Temporal lobe (tissue), 2 donors: ENCODE measurements around the genes TAMALIN, KRT2 and KRT4.

- RAMPAGE, long total RNA = no peak
These were observed 2.9 kb downstream of the ACVR1B start for GRCh38 chr12:51954449-51954704.

GRCh38 chr12:51975174-51975930, 23.9 kb downstream of the ACVR1B start:
- RAMPAGE, long total RNA = no peak

DNA sequence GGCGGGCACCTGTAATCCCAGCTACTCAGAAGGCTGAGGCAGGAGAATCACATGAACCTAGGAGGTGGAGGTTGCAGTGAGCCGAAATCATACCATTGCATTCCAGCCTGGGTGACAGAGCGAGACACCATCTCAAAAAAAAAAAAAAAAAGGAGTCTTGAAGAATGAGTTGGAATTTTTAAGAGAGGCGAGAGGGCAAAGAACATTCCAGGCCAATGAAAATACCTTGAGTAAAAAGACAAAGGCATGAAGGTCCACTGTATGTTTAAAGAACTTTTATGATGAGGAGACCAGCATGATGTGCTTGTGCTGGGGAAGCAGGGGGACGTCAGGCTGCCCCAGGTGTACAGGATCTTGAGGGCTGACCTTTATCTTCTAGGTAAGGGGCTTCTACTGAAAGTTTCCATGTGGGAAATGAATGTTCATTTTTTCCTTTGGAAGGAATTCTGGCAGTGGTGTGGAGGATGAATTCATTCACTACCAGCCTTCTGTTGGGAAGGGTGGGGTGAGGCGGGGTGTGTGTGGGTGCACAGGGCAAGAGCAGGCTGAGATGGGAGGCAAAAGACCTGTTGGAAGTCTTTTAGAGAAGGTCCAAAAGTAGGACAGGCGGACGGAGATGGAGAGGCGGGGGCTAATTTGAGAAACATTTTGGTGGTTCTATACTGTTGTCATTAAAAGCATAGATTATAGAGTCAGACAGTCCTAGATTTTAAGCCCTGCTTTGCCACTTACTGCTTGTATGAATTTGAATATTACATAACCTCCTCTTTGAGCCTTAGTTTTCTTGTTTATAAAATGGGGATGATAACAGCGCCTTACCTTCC, 27.2 kb upstream of the TAMALIN start:
- RAMPAGE, long total RNA = no peak

DNA sequence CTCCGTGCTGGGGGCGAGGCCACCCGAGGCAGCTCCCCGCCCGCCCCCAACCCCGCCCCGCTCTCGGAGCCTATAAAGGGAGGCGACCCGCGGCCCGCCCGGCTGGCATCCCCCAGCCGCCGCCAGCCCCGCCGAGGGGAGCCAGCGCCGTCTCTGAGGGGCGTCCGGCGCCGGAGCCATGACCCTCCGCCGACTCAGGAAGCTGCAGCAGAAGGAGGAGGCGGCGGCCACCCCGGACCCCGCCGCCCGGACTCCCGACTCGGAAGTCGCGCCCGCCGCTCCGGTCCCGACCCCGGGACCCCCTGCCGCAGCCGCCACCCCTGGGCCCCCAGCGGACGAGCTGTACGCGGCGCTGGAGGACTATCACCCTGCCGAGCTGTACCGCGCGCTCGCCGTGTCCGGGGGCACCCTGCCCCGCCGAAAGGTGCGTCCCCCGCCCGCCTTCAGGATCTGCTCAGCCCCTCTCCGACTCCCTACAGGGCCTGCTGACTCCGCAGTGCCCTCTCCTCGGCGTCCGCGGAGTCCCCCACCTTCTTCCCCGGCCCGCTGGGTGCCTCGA, at the start of gene TAMALIN:
Gene TAMALIN, plus strand, starts transcription at position 105 of the 559 bp plus-strand sequence.
- RAMPAGE, long total RNA = no peak

- RAMPAGE, long total RNA = no peak
These were observed 16.2 kb downstream of the TAMALIN start for GRCh38 chr12:52022998-52023268.

DNA sequence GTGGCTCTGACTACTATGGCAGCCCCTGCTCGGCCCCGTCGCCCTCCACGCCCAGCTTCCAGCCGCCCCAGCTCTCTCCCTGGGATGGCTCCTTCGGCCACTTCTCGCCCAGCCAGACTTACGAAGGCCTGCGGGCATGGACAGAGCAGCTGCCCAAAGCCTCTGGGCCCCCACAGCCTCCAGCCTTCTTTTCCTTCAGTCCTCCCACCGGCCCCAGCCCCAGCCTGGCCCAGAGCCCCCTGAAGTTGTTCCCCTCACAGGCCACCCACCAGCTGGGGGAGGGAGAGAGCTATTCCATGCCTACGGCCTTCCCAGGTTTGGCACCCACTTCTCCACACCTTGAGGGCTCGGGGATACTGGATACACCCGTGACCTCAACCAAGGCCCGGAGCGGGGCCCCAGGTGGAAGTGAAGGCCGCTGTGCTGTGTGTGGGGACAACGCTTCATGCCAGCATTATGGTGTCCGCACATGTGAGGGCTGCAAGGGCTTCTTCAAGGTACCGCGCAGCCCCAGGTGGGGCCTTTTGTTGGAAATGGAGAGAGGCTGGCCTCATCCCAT, 3.5 kb downstream of the NR4A1 start:
- RAMPAGE, long total RNA = no peak

DNA sequence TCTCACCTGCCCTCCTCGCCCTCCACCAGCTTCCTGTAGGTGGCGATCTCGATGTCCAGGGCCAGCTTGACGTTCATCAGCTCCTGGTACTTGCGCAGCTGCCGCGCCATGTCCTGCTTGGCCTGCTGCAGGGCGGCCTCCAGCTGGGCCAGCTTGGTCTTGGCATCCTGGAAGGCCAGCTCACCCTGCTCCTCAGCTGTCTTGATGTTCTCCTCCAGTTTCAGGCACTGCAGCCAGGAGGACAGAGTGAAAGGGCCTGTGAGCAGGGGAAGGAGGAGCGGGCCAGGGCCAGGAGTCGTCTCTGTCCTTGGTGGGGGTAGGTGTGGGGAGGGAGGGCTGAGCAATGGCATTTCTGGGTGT, 19.6 kb downstream of the KRT80 start:
- RAMPAGE, long total RNA = no peak

DNA sequence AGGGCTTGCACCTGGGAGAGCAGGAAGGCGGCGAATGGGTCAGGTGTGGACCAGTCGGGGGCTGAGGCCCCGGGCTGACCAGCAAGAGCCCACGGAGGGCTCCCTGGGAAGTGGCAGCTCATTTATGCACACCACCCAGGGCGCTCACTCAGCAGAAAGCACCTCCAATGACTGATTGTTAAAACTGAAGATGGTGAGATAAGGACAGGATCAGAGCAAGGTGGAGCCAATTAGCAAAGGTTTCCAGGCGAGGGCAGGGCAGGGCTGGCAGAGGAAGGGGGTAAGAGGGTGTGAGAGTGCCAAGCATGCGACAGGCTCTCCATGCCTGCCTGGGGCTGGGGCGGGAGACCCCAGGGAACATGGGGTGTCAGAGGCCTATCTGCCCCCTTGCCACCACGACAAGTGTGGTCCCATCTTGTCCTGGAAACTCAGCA, 6.2 kb downstream of the KRT80 start:
- RAMPAGE, long total RNA = no peak

GRCh38 chr12:52193909-52194412, 2.1 kb upstream of the KRT80 start:
- RAMPAGE, long total RNA = no peak

GRCh38 chr12:52232495-52233001, 495 bp upstream of the KRT7 start:
- RAMPAGE, long total RNA = no peak

- RAMPAGE, long total RNA = no peak
These were observed 15.8 kb downstream of the KRT7 start for GRCh38 chr12:52248378-52249641.

DNA sequence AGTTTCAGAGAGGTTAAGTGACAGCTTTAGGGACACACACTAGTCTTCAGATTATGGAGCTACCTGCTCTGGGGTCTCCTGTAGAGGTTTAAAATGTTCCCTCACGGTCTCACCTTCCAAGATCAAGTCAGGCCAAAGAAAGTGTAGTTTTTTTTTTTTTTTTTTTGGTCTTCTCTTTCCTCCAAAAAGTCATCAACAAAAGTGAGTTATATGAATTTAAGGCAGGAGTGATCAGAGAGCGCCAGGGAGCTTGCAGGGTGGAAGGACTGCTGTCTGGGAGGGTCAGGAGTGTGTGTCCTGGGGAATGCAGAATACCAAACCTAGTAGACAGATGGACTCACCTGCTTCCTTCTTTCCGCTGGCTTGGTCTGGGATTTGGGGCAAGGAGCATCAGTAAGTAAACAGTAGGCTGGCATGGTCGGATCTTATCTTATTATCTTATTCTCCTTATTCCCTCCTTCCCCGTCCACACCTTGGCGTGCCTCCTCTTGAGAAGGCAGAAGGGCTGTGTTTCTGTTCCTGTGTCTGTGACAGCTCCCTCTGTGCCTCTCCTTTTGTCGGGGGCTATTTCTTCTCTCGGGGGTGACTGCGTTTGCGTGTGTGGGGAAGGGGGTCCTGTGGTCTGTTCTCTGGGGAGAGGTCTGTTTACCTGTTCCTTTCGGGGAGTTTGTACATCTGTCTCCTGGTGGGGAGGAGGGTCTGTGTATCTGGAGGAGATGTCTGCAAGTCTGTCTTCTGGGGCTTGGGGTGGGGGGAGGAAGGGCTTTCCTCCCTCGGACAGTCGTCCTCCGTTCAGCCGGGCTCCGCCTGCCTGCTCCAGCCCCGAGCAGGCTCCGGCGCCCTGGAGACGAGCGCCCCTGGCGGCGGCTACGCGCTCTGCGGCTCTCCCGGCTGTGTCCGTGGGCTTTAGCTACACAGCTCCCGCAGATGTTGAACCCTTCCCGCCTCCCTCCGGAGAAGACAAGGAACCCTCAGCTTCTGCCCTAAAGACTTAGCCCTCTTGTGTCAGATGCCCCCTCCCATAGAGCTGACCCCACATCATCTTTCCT, 4.2 kb downstream of the KRT86 start:
- RAMPAGE, long total RNA = no peak

- RAMPAGE, long total RNA = no peak
These were observed 6.1 kb downstream of the KRT86 start for GRCh38 chr12:52280073-52281451.

GRCh38 chr12:52608314-52608710, 7.0 kb upstream of the KRT72 start:
- RAMPAGE, long total RNA = no peak

GRCh38 chr12:52652029-52652488, at the start of gene KRT2:
KRT2 (minus strand) TSS chr12:52652211.
- RAMPAGE, long total RNA = no peak

- RAMPAGE, long total RNA = no peak
These were observed at the start of gene KRT4 for GRCh38 chr12:52813573-52814196. KRT4 (minus strand) TSS chr12:52814116.

GRCh38 chr12:52859988-52860735, 11.4 kb upstream of the KRT78 start:
- RAMPAGE, long total RNA = no peak

- RAMPAGE, long total RNA = no peak
These were observed 8.9 kb downstream of the KRT8 start for GRCh38 chr12:52895778-52896563.

DNA sequence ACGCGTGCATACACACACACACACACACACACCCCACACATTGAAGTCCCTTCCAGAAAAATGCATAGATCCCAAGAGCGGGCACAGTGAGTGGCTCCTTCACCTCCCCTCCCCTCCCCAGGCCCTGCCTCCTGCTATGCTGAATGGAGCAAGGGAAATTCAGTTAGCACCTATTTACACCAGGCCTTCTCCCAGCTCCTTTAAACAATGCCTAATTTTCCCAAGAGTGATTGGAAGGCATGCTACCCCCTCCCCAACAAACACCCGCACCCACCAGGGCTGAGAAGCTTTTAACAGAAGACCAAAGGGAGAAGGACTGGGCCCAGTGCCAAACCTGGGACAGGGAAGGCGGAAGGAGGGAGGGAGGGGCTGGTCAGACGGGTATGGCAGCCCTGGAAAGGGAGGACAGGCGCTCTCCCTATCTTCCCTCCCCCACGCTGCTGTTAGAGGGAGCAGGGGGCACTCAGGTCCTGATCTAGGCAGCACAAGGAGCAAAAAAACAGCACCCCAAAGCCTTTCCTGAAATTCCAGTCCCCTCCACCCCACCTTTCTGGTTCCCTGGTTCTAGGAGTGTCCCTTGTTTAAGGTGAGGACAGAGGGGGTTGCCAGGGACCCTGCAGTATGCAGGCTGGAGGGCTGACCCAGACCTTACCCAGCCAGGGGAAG, 2.2 kb upstream of the KRT8 start:
- RAMPAGE, long total RNA = no peak

DNA sequence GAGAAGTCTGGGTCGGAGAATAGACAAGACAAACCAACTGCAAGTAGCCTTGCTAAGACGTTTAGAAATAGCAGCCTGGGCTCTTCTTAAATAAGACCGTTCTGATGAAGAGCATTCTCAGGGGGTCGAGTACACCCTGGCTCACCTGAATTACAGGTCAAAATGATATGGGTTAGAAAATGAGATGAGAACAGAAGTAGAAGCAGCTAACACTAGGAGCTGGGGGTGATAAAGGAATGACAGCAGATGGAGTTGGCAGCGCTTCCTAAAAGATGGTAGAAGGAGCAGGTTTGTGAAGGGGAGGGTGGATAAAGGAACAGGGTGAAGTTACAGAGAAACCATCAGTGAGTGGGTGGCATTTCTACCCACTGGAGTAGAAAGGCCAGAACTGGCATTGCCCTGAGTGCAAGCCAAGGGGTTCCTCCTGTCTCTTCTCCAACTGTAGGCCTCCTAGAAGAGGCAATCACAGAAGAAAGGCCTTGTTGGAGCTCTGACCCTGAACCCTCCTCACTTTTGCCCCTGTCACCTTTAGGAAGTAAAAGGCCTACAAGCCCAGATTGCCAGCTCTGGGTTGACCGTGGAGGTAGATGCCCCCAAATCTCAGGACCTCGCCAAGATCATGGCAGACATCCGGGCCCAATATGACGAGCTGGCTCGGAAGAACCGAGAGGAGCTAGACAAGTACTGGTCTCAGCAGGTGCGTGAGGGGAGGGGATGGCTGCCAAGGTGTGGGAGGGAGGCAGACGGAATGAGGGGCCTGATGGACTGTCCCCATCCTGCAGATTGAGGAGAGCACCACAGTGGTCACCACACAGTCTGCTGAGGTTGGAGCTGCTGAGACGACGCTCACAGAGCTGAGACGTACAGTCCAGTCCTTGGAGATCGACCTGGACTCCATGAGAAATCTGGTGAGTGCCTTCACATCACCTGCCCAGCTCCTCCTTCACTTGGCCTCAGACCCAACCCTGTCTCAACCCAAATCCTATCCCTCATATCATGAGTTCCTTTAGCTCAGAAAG, 2.3 kb downstream of the KRT18 start:
- RAMPAGE, long total RNA = no peak